Bile duct (tissue), 1 donor: ENCODE measurements around a stretch of chr1.

- PRO-cap = no peak
Observed at GRCh38 chr1:155536004-155536692, 26.5 kb downstream of the ASH1L start.

GRCh38 chr1:155689227-155689580 lies 313 bp downstream of the DAP3 start:
- PRO-cap = no peak

DNA sequence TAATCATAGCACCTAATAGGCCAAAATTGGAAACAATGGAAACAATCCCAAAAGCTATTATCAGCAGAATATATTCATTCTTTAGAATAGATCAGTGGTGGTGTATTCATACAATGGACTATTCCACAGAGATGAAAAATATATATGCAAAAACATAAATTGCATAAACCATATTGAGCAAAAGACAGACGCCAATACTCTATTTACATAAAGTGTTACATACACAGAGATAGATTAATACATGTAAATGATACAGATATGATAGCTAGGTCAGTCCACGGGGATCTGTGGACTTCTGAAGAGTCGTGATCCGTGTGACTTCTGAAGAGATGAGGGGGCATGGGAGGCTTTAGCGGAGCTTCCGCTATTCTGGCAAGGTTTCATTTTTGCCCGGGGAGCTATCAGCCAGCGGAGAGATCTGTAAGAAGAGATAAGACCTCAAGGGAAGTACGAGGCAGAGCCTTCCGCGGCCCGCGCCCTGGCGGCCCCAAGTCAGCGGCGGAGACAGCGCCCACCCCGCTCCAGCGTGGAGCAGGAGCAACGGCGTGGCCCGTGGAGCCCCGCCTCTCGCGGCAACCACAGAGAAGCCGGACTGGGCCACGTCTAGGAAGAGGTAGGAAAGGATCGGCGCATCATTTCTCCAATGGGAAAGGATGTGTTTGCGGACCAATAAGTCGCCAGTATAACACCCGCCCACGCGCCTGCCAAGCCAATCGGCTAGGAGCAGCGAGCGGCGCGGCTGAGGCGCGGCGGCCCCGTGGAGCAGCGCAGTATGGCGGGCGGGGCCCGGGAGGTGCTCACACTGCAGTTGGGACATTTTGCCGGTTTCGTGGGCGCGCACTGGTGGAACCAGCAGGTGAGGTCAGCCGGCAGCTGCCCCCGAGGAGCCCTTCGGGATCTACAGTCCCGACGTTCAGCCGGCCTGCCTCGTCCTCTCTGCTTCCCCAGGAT lies 56.4 kb downstream of the DAP3 start:
- PRO-cap = unidirectional peak, minus-strand start at position 494 of the sequence

DNA sequence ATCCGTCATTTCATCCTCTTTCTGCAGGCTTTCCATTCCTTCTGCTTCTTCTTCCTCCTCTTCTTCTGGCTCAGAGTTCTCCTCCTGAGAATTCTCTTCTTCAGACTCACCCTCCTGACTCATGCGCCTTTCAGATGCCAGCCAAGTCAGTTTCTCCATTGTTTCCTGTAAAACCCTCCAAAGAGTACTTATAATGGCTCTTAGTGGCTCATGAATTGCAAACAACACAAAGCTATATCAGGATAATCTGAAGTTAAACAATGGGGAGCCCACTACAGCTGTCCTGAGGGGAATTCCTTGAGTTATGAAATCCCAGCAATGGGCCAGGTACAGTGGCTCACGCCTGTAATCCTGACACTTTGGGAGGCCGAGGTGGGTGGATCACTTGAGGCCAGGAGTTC lies 74.5 kb downstream of the DAP3 start:
- PRO-cap = no peak

DNA sequence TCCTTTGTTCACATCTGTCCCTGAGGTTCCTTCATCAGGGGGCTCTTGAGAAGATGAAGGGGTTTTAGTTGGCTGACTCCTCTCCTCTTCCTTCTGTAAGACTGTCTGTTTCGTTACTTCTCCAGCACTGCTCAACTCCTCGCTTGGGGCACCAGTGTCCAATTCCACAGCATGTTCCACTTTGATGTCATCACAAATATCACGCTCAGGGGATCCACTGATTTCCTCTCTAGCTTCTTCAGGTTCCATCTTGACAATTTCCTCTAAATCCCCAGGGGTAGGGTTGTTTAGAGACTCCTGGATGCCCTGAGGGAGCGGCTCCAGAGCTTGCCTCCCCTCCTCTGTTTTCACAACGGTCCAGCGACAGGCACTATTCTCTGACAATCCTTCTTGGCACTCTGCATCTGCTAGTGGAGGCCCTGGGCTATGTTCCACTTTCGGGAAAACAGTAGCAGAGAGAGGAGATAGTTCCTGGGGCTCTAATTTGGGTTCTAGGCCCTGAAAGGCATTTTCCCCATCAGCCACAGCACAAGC lies 76.4 kb downstream of the DAP3 start:
- PRO-cap = no peak

DNA sequence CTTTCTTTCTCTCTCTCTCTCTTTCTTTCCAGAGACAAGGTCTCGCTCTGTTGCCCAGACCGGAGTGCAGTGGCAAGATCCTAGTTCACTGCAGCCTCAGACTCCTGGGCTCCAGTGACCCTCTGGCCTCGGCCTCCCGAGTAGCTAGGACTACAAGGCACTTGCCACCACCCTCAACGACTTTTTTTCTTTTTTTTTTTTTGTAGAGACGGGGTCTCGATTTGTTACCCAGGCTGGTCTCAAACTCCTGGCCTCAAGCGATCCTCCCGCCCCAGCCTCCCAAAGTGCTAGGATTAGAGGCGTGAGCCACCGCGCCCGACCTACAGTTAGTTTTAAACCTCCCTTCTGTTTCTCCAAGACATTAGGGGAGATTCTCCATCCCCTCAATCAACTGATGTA lies 800 bp downstream of the GON4L start:
- PRO-cap = no peak

DNA sequence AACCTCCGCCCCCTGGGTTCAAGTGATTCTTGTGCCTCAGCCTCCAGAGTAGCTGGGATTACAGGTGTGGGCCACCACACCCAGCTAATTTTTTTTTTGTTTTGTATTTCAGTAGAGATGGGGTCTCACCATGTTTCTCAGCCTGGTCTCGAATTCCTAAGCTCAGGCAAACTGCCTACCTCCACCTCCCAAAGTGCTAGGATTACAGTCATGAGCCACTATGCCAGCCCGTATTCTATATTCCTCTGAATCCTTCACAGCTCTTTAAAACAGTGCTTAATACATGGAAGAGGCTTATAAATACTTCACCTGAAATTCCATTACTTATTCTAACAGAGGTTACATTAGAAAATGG lies 15.8 kb downstream of the RIT1 start:
- PRO-cap = no peak

DNA sequence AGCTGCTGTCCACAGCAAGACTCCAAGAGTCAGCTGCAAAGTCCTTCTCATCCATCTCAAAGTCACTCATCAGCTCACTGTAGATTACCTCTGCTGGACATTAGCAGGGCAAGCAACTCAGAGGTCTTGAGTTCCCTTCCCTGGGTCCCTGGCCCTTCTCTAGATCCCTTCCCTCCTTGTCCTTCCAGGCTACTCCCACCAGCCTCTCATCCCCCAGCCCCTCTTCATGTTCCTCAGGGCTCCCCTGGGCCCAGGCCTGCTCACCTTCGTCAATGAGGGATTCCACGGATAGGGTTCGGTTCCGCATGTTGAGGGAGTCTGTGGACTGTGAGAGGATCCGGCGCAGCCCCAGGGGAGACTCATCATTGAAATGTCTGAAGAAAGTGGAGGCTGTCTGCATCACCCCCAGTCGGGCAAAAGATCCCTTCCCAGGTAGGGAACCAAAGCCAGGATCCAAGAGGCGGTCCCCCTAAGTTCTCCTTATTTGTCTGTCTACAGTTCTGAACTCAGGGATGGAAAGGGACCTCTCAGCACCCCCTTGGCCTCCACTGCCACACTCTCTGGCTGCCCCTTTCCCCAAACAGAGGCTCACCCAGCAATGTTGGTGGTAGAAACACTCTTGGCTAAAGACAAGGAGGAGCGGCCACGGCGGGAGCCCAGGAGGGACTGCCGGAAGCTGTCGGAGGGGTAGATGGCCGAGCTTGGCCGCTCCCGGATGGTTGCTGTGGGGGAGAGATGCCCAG lies 13.1 kb downstream of the ARHGEF2 start:
- PRO-cap = no peak

- PRO-cap = unidirectional peak, minus-strand start at chr1:155981578
Observed at GRCh38 chr1:155980637-155981991, 2.8 kb upstream of the ARHGEF2 start.

GRCh38 chr1:156004730-156005662 lies 15.8 kb downstream of the SSR2 start:
- PRO-cap = no peak

- PRO-cap = no peak
Observed at GRCh38 chr1:156073200-156074265, 8.7 kb downstream of the MEX3A start.

GRCh38 chr1:156121039-156121856 lies 6.7 kb downstream of the LMNA start:
- PRO-cap = no peak

DNA sequence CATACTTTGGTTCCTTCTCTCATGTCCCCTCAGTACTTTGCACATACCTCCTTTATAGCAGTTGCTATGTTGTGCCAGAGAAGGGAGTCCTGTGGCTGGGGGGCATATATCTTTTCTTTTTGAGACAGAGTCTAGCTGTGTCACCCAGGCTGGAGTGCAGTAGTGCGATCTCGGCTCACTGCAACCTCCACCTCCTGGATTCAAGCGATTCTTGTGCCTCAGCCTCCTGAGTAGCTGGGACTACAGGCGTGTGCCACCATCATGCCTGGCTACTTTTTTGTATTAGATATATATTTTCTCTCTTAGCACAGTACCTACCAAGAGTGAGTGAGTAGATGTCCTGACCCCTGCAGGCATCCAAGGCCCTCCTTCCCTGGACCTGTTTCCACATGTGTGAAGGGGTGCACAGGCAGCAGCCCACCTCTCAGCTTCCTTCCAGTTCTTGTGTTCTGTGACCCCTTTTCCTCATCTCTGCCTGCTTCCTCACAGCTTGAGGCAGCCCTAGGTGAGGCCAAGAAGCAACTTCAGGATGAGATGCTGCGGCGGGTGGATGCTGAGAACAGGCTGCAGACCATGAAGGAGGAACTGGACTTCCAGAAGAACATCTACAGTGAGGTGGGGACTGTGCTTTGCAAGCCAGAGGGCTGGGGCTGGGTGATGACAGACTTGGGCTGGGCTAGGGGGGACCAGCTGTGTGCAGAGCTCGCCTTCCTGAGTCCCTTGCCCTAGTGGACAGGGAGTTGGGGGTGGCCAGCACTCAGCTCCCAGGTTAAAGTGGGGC lies 19.3 kb upstream of the SEMA4A start:
- PRO-cap = no peak

DNA sequence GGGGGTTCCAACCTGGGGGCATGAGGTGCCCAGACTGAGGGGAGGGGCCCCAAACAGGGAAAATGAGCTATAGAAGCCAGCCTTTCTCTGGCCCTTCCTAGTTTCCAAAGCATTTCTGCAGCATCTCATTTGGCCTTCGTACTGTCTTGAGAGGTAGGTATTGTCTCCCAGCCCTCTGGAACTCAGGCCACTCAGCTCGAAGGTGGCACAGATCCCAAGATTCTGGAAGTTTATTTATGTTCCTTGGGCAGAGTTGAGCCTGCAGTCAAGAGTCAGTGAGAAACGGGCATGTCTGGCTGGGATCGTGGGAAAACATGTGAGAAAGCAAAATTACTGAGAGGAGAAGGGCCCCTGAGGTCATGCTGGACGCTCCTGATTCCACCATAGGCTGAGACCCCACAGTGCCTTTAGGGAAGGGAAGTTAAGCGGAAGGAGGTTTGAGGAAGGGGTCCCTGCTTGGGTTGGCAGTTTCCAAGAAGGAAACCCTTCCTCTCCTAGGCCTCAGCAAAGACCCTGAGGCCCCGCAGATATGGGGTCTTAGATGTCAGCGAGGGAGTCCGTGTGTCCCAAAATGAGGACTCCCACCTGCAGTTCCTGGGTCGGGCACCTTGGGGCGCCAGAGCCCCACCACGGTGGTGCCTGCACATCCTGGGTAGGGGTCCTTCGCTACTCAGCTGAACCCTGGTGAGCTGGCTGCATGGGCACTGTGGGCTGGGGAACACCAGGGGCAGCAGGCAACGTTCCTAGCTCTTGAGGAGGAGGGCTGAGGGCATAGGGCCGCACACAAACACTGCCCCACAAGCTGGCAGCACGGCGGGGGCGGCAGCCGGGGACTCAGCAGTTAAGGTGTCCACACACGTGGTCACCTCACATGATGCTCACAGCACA lies 12.4 kb upstream of the SEMA4A start:
- PRO-cap = no peak

DNA sequence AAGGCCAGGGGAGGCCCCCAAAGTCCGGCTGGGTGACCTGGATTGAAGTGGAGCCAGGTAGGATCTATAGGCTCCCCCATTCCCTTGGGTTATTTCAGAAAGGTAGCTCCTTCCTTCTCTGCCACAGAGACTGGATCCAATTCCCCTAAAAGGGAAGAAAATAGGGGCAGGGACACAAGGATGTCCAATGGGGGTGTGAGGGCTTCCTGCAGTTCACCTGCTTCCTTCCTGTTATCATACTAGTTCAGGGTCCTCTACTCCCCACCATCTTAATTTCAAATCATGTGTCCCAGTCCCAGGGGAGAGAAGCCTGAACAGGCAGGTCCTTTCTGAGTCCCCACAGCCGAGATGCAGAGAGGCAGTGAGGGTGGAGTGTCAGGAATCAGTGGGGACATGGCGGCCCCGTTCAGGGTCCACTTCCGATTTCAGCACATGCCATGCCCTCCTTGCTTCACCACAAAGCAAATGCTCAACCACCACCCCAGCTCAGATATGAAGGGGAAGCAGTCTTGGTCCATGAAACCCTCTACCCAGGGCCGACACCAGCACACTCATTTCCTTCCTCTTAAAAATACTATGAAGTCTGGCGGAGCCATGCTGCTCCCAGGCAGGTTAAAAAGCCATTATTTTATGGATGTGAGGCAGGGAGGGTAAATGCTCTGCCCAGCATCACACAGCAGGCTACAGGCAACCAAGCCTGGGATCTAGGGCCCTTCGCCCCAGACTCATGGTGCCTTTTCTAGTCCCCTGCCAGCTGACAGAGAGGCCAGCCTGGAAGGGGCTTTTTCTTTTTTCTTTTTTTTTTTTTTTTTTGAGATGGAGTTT lies 5.2 kb upstream of the SEMA4A start:
- PRO-cap = no peak

DNA sequence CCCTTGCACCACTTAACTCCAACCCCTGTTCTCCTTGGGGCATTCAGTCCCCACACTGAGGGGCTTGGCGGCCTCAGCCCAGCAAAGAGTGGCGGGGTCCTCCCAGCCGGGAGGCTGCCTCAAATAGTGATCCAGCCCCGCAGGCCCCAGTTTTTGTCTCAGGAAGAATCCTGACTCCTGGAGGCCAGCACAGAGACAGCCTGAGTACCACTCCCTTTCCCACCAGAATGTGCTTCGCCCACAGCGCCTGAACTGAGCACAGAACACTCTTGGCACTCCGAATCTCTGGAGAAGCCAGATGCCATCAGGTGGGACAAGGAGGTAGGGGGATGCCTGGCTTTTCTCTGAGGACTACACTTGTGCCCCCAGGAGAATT lies 946 bp downstream of the PAQR6 start:
- PRO-cap = no peak

DNA sequence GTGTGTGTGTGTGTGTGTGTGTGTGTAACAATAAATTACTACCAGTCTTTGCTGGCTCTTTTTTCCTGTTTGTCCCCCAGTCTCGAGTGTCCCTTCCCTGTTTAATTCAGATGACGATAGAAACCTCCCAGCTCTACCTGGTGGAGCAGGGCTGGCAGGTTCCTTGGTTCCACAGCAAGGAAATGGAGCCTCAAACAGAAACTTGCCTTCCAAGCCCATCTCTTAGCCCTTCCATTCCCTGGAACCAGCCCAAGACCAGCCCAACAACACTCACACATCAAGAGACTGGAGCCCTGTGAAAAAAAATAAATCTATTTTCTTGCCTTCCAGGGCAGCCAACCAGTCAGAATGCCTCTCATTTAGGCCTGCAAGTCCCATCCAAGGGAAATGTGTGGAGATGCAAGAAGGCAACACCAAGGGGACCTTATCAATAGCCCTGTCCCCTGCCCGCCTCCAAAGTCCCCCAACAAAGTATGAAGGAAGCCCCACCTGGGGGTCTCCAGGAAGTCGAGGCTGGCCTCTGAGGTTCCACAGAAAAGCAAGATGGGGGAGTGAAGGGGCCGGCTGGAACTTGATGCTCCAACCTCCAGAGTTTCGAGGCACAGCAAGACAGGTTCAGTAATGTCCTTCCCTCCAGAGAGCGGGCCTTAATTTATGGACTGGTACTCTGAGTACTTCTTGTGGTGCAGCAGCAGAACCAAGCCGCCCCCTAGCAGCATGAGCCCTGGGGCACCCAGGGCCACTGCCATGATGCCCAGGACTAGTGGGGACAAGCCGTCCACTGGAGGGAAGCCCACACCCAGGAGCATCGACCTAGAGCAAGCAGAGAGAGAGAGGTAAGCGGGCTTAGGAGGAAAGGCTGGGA lies 2.9 kb downstream of the GLMP start:
- PRO-cap = no peak

- PRO-cap = no peak
Observed at GRCh38 chr1:156436790-156437102, 63.8 kb downstream of the MEF2D start.

GRCh38 chr1:156464366-156465295 lies 35.9 kb downstream of the MEF2D start:
- PRO-cap = no peak

GRCh38 chr1:156468323-156468712 lies 32.3 kb downstream of the MEF2D start:
- PRO-cap = no peak